Spleen (tissue), 7 donors: ENCODE measurements around the genes RPS27A and PNPT1.

- PRO-cap, 4 experiments: peak in 1 of 4 experiments; most common plus-strand start chr2:54657842 (in 1)
- RAMPAGE, long total RNA, 4 experiments: no peak in any of the 4 experiments
Measured at GRCh38 chr2:54657560-54658065, 65.8 kb upstream of the EML6 start.

- PRO-cap, 4 experiments: no peak in any of the 4 experiments
- RAMPAGE, long total RNA, 4 experiments: no peak in any of the 4 experiments
Measured at GRCh38 chr2:54665896-54666107, 57.7 kb upstream of the EML6 start.

GRCh38 chr2:54671878-54672261, 51.6 kb upstream of the EML6 start:
- PRO-cap, 4 experiments: no peak in any of the 4 experiments
- RAMPAGE, long total RNA, 4 experiments: no peak in any of the 4 experiments

- PRO-cap, 4 experiments: peak in 1 of 4 experiments; most common minus-strand start chr2:54972084 (in 1)
- RAMPAGE, long total RNA, 4 experiments: no peak in any of the 4 experiments
Measured at GRCh38 chr2:54971802-54972172, 78.5 kb downstream of the RTN4 start.

DNA sequence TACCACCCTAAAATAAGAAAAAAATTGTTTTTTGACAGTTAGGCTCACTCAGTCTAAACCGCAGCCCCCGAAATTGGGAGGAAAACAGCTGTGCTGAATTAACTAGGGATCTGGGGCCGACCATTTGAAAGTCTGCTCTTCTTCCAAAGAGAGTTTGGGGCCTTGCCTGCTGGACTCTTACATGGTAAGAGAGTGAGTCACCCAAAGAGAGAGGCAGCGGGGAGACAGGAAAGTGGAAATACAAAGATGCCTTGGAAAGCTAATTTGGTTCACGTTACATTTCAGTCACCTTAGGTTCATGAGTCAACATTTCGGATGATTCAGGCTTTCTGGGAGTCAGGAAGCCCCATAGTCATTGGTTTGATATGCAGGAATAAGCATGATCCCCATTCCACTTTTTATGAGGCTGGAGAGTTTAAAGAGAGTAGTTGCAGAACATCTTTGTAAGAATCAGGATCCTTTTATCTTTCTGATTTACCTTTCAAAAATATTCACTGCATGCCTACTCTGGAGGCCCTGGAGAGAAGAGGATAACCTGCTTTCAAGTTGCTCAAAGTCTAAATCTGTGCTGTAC, 910 bp upstream of the RTN4 start:
- PRO-cap, 4 experiments: peak in 4 of 4 experiments; most common plus-strand start position 204 of the sequence (in 2); most common minus-strand start position 112 of the sequence (in 3)
- RAMPAGE, long total RNA, 4 experiments: no peak in any of the 4 experiments

- PRO-cap, 4 experiments: peak in 1 of 4 experiments; most common minus-strand start chr2:55097644 (in 1)
- RAMPAGE, long total RNA, 4 experiments: no peak in any of the 4 experiments
Measured at GRCh38 chr2:55097402-55098149, 47.3 kb upstream of the RTN4 start.

GRCh38 chr2:55232485-55232942, at the start of gene RPS27A:
TSS of gene RPS27A (plus strand) at chr2:55232688.
- PRO-cap, 4 experiments: peak in 4 of 4 experiments; most common plus-strand start chr2:55232688 (in 2); most common minus-strand start chr2:55232583 (in 2)
- RAMPAGE, long total RNA, 4 experiments: start-site peak on the plus strand in 3 of 4 experiments, at chr2:55232692-55232712 at its widest, 150 to 213 reads per replicate

DNA sequence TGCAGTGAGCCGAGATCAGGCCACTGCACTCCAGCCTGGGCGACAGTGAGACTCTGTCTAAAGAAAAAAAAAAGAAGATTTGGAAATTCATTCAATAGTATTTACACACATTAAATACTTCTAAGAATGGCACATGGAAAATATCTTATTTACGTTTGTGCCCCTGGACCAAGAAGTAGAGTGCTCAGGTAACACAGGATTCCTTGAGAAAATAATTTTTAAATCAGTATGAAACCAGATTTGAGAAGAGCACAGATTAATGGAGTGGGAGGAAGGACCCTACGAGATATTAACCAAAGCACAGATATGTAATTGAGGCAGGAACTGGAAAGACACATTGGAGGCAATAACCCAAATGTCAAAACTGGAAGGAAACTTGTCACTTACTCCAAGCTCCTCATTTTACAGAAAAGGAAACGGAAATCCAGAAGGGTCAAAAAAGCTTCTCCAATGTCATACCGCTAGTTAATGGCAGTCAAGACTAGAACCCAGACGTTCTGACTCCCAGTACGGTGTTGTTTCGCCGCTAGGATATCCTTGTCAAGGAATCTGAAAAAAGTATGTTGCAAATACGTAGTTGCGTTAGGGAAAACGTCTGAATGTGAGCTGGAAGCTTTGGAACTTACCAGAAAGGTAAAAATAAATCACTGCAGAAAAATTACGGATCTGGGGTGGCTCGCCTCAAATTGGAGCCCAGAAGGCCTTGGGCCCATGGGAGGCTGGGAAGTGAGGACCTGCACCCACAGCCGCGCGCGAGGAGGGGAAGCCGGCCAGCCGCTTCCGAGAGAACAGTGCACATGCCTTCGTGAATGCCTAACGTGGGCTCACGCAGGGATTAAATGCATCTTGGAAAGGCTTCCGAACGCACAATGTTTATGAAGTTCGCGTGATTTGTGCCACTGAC, 588 bp downstream of the MTIF2 start:
- PRO-cap, 4 experiments: peak in 2 of 4 experiments; most common plus-strand start position 464 of the sequence (in 2)
- RAMPAGE, long total RNA, 4 experiments: no peak in any of the 4 experiments

DNA sequence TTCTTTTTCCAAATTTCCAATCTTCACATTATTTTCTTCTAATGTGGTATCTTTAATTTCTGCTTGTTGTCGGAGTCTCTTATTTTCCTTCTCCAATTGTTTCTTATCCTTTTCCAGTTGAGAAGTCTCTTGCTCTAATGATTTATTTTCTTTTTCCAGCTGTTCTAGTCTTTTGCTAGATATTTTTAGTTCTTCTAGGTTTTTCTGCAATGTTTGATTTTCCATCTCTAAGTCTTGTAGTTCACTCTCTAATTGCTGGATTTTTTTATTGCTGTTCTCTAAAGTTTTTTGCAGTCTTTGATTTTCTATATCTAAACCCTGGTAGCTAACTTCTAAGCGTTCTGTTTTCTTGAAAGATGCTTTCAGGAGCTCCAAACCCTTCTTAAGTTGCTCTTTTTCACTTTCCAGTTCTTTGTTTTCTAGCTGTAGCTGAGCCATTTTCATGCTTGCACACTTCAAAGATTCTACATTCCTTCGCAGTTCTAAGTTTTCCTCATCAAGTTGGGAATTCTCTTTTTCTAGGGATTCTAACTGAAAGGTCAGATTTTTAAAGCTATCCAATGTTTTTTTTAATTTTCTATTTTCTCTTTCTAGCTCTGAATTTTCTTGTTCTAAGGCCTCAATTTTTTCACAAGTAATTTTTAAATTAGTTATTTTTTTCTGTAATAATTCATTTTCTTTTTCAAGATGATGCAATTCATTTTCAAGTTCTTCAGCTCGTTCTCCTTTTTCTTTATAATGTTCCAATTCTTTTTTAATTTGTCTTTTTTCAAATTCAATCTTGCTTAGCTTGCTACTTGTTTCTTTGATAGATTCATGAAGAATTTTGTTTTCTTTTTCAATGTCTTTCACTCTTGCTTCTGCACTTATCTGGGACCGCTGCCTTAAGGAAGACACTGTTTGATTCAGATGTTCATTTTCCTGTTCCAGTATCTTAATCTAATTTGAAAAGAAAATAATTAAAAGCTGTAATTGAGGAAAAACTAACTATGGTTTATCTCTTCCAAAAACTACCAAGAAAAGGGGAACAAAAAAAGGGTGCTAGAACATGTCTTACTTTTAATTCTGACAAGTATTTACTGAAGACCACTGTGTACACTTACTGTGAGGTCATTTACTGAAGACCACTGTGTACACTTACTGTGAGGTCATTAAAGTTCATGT, 65.6 kb upstream of the MTIF2 start:
- PRO-cap, 4 experiments: no peak in any of the 4 experiments
- RAMPAGE, long total RNA, 4 experiments: no peak in any of the 4 experiments

- PRO-cap, 4 experiments: no peak in any of the 4 experiments
- RAMPAGE, long total RNA, 4 experiments: no peak in any of the 4 experiments
Measured at GRCh38 chr2:55343457-55344020, 74.5 kb upstream of the MTIF2 start.

DNA sequence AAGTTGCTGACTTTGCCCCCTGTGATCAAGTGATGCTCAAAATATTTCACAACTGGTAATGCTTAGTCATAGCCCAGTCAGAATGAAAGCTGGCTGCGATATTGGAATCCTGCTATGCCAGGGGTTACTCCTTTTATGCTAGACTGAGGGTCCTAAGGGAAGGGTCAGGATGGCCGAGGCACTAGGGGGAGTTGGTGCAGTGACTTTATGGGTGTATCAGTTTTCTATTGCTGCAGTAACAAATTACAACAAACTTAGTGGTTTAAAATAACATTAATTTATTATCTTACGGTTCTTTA, 19.4 kb upstream of the CFAP36 start:
- PRO-cap, 4 experiments: peak in 3 of 4 experiments; most common plus-strand start position 162 of the sequence (in 3)
- RAMPAGE, long total RNA, 4 experiments: no peak in any of the 4 experiments

DNA sequence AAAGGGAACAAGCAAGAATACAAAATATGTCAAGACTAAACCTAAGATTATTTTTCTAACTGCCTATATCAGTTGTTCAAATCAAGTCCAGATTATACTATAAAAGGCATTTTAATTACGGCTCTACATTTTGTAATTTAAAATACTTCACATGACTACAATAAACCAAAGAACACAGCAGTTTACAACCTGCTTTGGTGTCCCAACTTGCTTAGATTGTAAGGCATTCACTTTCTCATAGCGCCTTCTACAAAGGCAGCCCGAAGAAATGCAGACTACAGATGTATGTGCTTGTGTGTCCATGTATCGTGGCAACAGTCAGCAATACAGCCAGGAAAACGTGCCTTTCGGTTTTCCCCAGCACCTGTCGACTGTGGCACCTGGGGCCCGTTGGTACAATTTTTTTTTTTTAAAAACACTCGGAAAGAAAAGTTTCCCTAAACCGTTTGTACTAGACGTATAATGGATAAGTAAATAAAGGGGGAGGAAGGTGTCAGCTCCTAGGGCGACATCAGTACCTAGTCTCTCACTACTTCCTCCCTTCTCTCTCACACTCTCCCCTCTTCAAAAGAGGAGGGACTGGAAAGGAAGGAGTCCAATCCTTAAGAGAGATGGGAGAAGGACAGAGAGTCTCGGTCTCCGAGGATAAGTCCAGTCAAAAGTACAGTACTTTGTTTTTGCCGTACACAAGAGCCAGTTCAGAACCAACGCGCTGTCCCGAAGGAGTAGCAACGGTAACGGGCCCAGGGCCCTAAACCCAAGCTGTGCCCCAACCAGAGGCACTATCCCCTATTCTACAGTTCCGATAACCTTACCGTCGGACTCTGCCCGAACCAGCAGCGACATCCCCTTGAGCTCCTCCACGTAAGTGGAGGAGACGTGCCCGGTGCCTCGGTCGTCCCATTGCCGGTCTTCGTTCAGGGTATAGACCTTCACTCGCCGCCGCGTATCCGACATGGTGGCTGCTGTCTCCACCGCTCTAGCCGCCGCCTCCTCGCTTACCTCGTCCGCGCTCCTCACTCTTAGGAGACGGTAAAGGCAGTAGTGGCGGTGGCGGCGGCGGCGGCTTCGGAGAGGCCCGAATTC, 750 bp downstream of the PPP4R3B start:
- PRO-cap, 4 experiments: peak in 4 of 4 experiments; most common plus-strand start position 571 of the sequence (in 2); most common minus-strand start position 520 of the sequence (in 1)
- RAMPAGE, long total RNA, 4 experiments: no peak in any of the 4 experiments

GRCh38 chr2:55693602-55694199, at the start of gene PNPT1:
TSS of gene PNPT1 (minus strand) at chr2:55693844.
- PRO-cap, 4 experiments: peak in 4 of 4 experiments; most common plus-strand start chr2:55693900 (in 1); most common minus-strand start chr2:55693844 (in 3)
- RAMPAGE, long total RNA, 4 experiments: start-site peak on the minus strand in 4 of 4 experiments, at chr2:55693823-55693846 at its widest, 122 to 298 reads per replicate

- PRO-cap, 4 experiments: no peak in any of the 4 experiments
- RAMPAGE, long total RNA, 4 experiments: no peak in any of the 4 experiments
Measured at GRCh38 chr2:55879752-55880481, 43.7 kb downstream of the EFEMP1 start.

DNA sequence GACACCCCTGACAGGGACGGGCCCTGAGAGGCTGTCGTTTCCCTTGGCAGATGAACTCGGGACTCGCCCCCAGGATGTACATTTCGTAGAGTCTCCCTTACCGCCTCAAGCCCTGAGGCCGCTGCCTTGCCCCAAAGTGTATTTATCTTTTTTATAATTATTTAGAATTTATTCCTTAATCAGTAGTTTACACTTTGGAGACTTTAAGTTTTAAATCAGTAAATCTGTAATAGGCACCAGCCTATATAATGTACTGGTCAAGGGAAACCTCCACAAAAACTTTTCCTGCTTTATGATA, 738 bp downstream of the VRK2 start:
- PRO-cap, 4 experiments: peak in 3 of 4 experiments; most common plus-strand start position 49 of the sequence (in 3); most common minus-strand start position 52 of the sequence (in 2)
- RAMPAGE, long total RNA, 4 experiments: no peak in any of the 4 experiments

- PRO-cap, 4 experiments: no peak in any of the 4 experiments
- RAMPAGE, long total RNA, 4 experiments: no peak in any of the 4 experiments
Measured at GRCh38 chr2:59066633-59067413, 825.7 kb upstream of the FANCL start.

GRCh38 chr2:60033320-60033659, 520.2 kb downstream of the BCL11A start:
- PRO-cap, 4 experiments: no peak in any of the 4 experiments
- RAMPAGE, long total RNA, 4 experiments: no peak in any of the 4 experiments

DNA sequence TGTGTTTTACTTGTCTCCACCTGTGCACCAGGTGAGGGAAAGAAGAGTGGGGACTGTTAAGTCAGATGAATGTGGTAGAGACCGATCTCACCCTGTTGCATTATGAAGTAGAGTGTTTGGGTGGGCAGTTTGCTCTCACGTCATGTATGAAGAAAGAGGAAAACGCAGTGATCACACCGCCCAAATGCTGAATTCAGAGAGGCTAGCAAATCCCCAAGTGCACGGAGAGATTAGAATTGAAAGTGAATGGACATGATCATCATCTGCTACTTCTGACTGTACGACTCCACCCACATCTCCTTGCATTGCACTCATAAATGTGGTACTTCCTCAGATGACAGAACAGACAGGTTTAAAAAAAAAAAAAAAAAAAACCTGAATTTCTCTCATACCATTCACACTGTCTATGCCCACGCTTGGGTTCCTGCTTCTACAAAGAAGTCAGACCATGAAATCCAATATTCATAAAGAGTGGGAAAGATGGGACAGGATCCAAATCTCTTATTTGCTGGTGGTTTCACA, 448.6 kb downstream of the BCL11A start:
- PRO-cap, 4 experiments: peak in 1 of 4 experiments; most common minus-strand start position 238 of the sequence (in 1)
- RAMPAGE, long total RNA, 4 experiments: no peak in any of the 4 experiments

DNA sequence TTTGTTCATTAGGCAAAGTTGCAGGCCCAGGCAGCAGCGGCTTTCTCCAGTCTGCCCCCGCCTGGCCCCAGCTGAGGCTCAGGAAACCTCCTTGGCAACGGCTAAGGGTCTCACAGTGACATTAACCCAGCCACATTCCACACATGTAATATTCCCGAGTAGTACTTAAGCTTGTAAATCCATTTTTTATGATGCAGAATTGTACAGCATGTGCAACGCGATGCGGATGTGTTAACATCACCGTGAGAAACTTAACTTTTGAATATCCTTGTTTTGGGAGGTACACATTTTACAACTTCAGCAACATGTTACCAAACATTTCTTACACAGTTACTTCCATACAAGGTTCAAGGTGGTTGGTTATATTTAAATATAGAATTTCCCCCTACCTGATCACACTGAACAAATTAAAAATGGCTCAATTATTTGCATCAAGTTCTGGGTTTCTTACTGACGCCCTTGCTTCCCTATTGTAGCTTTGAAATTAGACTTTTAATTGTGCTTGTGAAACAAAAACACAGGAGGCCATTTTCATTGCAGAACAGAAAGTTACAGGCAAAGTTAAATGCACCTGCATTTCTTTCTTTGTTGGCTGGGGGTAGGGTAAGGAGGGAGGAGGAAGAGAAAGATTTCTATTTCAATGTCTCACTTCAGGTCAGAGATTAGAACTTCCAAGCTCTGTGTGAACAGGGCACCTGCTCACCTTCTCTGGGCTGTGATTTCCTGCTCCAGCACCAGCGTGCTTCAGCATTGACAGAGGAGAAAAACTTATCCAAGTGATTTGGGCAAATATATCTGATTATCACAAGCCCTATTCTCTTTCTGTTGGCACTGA, 199.7 kb downstream of the BCL11A start:
- PRO-cap, 4 experiments: peak in 3 of 4 experiments; most common plus-strand start position 648 of the sequence (in 2); most common minus-strand start position 253 of the sequence (in 2)
- RAMPAGE, long total RNA, 4 experiments: no peak in any of the 4 experiments

DNA sequence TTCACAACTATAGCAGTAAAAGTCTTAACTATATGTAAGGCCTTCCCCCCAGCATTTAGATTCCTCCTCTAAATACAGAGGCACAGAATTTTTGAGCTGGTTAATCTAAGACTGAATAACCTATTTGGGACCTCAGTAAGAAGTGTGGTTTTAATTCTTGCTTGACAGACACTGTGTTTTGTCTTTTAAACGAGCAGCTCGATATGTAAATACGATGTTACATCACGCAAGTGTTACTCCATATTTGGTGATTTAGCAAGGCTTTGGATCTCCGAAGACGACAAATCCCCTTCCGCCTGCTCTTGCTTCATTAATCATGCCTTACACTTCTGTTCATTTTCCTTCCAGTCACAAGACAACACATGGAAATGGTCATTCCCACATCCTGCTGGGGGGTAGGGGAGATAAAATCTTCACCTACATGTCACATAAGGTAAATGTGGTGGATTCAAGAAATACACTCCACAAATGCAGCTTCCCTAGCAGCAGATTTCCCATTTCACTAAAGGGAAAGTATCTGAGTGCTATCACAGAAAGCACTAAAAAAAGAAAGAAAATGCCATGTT, 9.4 kb downstream of the BCL11A start:
- PRO-cap, 4 experiments: no peak in any of the 4 experiments
- RAMPAGE, long total RNA, 4 experiments: no peak in any of the 4 experiments